ENCODE data around the gene DIS3.

- RRBS = 2% methylated on average over 3 of the region's 21 CpGs
Observed at GRCh38 chr13:60163197-60163697, 481 bp downstream of the DIAPH3 start.

DNA sequence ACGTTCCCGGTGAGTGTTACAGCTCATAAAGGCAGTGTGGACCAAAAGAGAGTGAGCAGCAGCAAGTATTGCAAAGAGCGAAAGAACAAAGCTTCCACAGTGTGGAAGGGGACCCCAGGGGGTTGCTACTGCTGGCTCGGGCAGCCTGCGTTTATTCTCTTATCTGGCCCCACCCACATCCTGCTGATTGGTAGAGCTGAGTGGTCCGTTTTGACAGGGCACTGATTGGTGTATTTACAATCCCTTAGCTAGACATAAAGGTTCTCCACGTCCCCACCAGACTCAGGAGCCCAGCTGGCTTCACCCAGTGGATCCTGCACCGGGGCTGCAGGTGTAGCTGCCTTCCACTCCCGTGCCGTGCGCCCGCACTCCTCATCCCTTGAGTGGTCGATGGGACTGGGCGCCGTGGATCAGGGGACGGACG is 244.3 kb upstream of the ENSG00000285566 start:
- RRBS = no CpG with 5 or more reads among the region's 17 CpGs

DNA sequence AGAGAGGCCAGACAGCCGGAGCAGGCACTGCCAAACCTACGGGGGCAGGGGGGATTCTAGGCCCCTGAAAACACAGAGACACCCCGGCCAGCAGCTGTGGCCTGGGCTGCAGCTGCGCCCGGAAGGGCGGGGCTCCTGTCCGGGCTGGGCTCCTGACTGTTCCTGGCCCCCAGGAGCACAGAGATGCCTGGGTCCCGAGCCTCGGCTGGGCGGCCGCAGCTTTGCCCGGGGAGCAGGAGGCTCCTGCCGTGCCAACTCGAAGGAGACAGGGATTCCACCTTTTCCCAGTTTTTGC is 245.7 kb upstream of the ENSG00000285566 start:
- RRBS = 84% methylated on average over 13 of the region's 14 CpGs

DNA sequence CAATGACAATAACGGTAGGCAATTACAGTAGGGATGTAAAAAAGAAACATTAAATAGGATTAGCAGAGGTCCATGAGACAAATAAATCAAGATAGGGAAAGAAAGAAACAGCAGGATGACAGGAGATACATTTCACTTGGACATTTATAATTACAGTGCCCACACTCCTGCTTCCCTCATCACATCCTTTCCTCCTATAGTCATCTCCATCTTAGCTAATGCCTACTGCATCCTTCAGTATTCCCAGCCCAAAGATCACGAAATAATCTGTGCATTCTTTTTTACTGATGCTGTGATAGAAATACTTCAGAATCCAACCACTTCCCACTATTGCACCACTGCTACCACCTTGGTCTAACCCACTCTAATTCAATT is 1399.3 kb downstream of the PCDH9 start:
- RRBS = no CpG with 5 or more reads among the region's 2 CpGs

DNA sequence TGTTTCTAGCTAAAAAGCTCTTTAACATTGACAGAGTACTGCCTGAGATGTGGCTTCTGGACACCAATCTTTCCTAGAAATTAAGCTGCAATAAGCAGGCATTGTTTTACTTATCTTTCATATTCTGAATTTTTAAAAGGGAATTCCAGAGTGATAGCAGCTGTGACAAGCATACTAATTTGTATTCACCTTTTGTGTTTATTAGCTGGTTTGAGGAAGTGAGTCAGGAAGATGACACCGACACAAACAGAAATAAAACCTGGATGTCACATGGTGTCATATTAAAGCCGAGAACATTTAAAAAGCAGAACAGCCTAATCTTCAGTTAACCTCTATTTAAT is 398.9 kb downstream of the PCDH9 start:
- RRBS = no CpG with 5 or more reads among the region's 2 CpGs

- RRBS = no CpG with 5 or more reads among the region's 8 CpGs
Observed at GRCh38 chr13:69221481-69222058, 886.7 kb downstream of the KLHL1 start.

GRCh38 chr13:69595132-69595691 is 513.0 kb downstream of the KLHL1 start:
- RRBS = no CpG with 5 or more reads among the region's 2 CpGs

DNA sequence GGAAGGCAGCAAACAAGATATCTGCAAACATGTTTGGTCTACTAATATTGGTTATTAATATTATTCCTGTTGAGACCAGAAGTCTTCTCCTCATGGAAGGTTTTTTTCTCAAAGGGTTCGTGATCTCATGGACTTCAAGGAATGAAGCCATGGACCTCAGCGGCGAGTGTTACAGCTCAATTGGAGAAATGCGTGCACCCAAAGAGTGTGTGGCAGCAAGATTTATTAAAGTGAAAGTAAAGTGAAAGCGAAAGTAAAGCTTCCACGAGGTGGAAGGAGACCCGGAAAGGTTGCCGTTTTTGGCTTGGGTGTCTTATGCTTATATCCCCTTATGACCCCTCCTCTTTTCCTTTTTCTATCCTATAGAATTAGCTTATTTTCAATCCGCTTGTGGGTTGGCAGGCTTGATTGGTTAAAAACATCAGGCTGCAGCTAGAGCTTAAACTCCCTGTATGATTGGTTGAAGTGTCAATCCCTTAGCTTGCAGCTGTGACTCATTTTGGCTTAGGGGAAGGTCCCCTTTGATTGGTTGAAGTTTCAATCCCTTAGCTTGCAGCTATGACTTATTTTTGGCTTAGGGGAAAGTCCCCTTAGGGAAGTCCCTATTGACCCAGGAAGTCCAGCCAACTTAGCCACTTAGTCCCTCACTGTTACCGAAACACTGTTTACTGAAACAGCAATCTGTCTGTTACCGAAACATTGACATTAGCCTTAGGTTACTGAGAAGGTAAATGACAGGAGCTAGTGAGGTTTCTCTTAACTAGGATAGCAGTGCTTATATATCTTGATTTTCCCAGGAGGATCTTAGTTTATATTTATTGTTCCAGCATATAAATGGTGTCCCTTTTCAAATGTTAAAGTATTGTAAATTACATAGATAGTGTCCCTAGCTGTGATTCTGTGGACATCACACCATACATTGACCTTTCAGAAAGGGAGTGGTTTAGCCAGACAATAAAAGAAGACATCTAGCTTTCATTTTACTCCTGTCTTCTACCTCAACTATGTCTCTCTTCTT is 575.9 kb downstream of the DACH1 start:
- RRBS = no CpG with 5 or more reads among the region's 11 CpGs

GRCh38 chr13:72777824-72778604 is 3.7 kb downstream of the DIS3 start:
- RRBS = no CpG with 5 or more reads among the region's 5 CpGs

DNA sequence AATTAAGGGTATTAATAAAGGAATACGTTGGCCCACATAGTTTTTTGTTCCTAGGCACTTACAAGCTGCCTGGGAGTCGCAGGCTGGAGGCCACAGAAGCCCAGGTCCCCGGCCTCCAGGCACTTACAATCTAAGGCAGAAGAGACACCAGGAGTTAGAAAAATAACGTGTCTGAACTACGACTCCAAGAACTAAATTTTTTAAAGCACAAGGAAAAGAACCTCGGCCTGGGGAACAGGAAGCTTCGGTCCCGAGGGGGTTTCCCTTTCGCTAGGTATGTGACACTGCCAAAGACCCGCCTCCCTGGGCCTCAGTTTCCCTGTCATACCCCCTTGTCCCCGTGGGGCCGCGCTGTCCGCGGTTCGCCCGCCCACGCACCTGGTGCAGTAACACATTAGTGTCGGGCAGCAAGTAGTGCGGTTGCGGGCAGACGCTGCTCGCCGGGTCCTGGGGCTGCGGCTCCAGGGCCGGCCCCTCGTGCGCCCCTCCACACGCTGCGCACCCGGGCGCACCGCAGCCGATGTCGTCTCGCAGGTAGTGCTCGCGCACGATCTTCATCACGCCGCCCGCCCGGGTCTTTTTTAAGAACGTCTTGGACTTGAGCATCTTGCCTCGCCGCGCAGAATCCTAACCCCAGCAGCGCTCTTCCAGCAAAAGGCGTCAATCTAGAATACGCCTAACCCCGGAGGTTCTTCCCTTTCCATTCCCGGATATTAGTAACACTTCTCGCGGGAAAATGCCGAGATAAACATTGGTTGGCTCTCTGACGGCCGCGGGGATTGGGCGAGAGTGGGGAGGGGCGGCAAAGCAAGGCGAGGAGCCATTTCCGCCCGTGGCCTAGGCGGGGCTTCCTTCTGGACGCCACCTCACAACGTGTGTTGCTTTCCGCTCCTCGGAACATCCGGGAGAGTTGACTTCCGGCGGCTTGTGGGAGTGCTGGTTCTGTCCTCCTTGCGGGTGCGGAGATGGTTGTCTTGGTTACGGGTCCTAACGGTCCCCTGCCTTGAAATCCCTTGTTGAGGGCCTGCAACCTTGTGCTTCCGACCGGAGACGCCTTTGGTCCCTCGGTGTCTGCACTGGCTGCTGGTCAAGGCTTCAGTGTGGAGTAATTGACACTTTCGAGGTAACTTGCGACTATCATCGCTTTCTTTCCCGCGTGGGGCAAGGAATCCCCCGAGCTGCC is at the start of gene DIS3:
TSS of gene DIS3 (minus strand) at position 674 of the 1,183 bp plus-strand sequence.
- RRBS = 1% methylated on average over 17 of the region's 85 CpGs

GRCh38 chr13:72801968-72802772 is 20.2 kb downstream of the PIBF1 start:
- RRBS = no CpG with 5 or more reads among the region's 3 CpGs

GRCh38 chr13:73138587-73139658 is 80.1 kb downstream of the KLF5 start:
- RRBS = no CpG with 5 or more reads among the region's 17 CpGs

- RRBS = no CpG with 5 or more reads among the region's 5 CpGs
Observed at GRCh38 chr13:73248581-73249205, 189.9 kb downstream of the KLF5 start.

DNA sequence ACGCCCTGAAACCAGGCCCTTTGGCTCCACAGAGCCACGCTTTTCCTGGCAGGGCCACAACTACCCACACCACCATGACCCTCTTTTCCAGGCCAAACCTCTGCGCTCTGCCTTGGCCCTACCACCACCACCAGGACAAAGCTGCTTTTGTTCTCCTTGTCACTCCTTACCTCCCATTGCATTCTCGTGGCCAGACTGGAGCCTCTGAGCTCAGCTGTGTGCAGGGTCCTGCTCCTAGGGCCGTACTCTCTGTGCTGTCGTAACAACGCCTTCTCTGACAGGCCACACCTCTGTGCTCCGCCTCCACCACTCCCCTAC is 602.8 kb downstream of the KLF5 start:
- RRBS = no CpG with 5 or more reads among the region's 8 CpGs

DNA sequence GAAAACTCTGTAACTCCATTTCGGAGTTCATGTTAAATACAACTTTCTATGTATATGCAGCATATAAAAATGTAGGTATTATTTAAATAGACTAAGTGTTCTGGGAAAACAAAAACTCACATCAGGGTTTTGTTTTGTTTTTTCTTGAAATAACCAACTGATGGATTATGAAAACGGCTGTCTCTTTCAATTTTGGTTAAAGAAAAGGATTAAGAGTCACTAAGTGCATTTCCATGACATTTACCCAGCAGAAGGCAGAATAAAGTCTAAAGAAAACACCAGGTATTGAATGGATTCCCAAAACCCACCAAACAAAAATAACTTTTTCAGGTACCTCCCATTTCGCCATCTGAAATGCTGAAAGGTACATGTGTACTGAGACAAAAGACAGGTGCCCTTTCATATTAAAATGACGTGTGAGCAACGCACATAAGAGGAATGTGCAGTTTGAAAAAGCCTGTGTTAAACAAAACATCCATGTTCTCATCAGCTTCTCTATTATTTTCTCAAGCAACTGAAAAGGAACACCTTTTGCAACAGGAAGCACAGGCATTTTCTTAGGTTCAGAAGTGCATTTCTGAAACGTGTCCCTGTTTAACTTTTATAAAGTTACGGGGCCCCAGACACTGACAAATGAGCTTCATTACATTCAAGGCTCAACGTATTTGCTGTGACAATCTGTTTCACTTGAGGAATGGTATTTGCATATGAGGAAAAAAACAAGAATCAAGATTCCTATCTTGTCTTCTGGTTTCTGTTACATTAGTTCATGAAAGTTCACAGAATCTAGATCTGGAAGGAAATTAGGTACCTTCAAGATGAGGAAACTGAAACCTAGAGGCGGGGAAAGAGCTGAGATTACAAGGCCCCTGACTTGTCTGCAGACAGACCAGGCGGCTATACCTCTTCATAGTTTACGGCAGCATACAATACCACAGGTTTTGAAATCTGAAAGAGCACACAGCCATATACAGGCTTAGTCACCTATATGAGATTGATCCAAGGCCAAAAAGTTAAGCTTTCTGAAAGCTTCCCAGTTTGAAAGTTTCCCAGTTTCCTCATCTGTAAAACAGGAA is 643.6 kb downstream of the KLF5 start:
- RRBS = no CpG with 5 or more reads among the region's 11 CpGs

GRCh38 chr13:73765882-73766449 is 707.2 kb downstream of the KLF5 start:
- RRBS = no CpG with 5 or more reads among the region's 10 CpGs

- RRBS = no CpG with 5 or more reads among the region's 1 CpG
Observed at GRCh38 chr13:75133102-75133379, 348.9 kb downstream of the TBC1D4 start.

DNA sequence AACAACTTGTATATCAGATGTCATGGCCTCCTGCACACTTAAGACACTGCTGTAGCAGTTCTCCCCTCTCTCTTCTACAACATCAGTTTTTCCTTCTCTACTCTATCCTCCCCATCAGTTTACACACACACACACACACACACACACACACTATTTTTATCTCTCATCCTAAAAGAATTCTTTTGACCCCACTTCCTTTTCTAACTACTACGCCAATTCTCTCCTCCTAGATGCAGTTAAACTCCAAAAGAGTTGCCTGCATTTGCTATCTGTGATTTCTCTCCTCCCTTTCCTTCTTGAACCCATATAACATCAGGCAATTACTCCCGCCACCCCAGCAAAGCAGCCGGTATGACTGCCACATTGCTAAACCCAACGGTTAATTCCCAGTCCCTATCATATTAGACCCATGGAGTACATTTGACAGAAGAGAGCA is 90.9 kb downstream of the TBC1D4 start:
- RRBS = no CpG with 5 or more reads among the region's 4 CpGs

DNA sequence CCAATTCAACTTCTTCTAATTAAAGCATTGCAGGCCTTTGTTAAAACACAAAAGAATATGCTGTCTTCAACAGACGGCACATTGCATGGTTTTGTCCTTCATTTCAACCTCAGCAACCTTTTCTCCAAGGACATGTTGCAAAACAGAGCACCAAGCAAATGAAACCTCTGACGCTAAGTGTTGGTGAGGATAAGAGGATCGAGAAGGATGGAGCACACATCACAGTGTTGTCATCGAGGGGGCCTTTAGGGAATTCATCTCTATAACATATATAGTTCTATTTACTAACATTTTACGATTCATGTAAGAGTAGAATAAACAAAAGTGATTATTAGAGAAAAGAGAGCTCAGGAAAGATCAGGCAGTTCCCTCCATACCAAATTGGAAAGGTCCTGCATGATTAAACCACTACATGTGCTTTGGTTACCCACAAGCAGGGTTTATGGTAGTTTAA is 75.6 kb downstream of the TBC1D4 start:
- RRBS = no CpG with 5 or more reads among the region's 5 CpGs

DNA sequence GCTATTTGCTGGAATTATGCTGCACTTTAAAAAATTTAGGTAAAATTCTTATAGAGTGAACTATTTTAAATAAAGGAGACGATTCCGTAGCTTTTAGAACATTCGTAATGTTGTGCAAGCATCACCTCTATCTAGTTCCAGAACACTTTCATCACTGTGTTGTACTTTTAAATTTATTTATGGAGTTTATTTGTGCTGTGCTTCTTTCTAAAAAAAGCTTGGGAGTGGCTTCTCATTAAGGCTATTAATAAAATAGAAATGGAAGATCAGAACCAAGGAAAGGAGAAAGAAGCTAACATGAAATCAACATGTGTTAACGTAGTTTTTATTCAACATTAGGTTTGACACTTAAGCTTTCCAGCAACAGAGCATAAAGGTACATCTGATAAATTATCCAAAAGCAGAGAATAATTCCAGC is 35.8 kb downstream of the TBC1D4 start:
- RRBS = no CpG with 5 or more reads among the region's 4 CpGs

Data from cardiac fibroblast (primary cell).